Metastatic Lung Carcinoma in the Adrenal Gland (tissue), 1 donor: Measurements from ENCODE around the genes RPS6KA2 and GPR31.

DNA sequence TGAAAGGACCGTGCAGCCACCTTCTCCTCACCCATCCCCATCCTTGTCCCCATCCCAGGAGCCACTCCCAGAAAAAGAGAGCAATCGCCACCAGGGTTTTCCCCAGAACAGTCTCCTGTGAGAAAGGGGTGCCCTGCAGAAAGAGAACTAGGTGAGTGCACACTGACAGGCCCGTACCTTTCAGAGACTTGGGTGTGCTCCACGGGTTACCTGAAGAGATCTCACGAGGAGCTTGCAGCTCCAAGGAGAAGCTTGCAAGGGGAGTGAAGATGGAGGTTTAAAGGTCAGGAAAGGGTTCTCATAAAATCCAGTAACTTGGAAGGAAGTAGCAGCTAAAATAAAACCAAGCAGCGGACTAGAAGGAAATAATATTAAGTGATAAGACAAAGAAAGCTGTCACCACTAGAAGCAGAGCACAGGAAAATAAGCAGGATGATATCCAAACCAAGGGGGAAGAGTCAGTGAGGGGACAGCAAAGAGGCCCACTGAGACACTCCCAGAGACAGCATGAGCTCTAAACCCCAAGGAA is 14.1 kb downstream of the PDE10A start:
- PRO-cap: no peak

GRCh38 chr6:165847297-165847679 is 184.2 kb upstream of the PDE10A start:
- PRO-cap: no peak

DNA sequence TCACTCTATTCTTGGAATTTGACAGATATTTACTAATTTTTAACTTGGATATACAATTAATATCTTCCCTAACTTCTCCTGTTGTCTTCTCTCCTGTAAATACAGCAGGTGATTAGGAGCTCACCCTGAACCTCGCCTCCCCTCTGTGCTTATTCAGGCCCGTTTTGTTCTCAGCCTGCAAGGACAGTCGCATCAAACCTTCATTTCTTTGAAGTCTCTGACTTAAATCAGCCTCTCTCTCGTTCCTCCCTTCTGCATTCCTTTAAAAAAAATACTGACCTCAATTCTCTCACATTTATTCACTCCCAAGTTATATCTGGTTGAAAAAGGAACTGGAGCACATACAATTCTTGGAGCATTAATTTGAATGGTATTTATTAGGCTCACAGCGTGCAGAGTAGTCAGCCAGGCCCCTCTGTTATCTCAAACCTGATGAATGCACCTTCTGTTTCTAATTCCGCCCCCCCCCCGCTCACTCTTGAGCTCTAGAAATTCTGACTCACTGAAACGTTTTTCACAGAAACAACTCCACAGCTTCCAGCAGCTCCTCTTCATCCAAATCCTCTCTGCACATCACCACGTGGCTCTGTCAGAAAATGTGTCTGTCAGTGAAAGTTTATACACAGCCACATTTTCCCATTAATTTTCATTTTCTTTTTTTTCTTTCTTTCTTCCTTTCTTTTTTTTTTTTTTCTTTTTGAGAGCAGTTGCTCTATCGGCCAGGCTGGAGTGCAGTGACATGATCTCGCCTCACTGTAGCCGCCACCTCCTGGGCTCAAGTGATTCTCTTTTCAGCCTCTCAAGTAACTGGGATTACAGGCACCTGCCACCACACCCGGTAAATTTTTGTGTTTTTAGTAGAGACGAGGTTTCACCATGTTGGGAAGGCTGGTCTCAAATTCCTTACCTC is 109.6 kb downstream of the TBXT start:
- PRO-cap: no peak

DNA sequence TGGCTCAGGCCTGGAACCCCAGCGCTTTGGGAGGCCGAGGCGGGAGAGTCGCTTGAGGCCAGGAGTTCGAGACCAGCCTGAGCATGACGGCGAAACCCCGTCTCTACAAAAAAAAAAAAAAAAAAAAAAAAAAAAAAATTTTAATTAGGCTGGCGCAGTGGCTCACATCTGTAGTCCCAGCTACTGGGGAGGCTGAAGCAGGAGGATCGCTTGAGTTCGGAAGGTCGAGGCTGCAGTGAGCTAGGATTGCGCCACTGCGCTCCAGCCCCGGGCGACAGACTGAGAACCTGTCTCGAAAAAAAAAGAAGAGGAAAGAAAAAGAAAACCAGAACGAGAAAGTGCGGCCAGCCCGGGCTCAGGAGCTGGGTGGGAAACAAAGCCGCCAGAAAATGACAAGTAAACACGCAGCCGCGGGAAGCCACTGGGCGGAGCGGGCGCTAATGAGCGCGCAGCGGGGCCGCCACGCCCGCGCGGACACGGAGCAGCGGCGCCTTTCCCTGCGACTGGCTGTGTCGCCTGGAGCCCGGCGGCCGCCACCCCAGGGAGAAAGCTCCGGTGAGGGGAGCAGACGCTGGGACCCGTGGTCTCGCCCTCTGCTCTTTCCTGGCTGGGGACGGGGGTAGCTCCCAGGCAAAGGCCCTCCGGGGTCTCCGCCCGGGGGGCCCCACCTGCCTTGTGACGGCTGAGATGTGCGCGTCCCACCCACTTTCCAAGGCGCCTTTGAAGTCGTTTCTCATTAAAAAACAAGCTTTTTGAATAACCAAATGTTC is 55.1 kb downstream of the PRR18 start:
- PRO-cap: no peak

DNA sequence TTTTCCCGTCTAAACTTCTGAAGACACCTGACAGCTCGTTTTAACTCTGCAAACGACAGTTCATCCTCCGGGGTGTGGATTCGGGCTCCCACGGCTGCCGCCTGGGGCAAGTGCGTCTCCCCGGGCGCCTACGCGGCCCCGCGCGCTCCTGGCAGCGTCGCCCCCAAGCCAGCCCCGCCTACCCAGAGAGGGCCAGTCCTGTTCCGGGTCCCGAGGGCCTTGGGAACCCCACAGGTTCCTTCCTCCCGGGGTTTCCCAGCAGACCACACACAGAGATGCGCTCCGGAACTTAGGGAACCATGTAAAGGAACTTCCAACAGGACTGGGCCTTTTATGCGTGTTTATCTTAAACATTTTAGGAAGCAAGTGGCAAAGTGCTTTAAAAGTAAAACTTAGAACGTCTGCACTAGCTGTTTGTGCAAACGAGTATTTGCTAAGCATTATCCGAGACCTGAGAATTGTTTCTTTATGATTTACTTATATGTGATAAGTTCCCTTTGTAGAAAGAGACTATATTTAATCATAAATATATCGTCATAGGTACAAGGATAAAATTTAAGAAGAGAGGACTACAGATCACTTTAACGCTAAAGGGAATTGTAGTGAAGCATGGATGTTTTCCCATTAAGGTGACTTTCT is 54.2 kb downstream of the PRR18 start:
- PRO-cap: no peak

GRCh38 chr6:166334597-166335184 is 7.7 kb downstream of the SFT2D1 start:
- PRO-cap: no peak

DNA sequence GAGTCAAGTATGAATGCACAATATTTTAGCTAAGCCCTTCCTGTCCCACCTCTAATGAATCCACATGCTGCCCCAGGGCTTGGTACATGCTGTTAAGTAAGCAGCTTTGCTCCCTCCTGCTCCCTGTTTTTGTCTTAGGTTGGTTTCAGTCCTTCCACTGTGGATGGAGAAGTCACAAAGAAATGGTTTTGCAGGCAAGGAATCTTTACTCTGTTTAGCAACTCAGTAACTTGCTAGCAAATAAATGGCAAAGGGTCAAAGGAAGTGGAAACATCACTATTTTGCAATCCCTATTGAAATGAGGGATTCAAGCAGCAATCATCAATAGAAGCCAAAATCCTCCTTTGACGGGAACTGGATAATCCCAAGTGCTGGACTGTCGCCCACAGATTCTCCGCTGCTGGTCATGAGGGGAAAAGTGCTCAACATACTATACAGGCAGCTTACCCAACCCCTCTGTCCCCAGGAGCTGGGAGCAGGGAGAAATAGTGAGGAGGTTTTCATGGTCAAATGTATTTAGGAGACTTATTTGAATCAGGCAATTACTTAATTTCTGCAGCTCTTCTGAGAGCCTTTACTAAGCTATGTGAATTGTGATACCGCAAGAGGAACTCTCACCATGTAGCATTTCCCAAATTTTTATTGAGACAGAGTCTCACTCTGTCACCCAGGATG is 5.2 kb upstream of the MPC1 start:
- PRO-cap: no peak

- PRO-cap: no peak
These were observed 29.0 kb upstream of the MPC1 start for GRCh38 chr6:166411687-166412214.

- PRO-cap: no peak
These were observed 36.0 kb upstream of the MPC1 start for GRCh38 chr6:166418860-166419118.

DNA sequence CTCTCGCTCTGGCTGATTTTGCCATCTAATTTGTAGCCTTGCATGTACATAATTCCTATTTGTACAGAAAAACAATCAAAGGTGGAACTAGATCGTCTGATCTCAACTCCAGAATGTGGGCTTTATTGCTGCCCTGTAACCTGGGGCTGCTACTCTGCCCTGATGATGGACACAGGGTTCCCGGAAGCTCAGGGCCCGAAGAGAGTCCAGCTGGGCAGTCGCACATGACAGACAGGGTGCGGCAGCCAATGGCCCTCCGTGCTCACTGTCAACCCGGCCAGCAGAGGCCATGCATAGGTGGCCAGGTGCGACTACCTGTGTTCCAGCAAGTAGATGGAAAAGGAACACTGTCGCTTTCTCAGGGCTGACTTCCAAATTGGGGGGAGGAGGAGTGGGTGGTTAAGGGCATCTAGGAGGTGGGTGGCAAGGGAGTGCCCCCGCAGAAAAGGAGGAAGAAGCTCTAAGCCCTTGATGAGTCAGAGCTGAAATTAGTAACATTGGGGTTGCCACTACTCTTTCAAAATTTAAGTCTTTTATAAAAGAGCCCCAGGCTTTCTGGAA is 2.2 kb upstream of the RAMACL start:
- PRO-cap: no peak

DNA sequence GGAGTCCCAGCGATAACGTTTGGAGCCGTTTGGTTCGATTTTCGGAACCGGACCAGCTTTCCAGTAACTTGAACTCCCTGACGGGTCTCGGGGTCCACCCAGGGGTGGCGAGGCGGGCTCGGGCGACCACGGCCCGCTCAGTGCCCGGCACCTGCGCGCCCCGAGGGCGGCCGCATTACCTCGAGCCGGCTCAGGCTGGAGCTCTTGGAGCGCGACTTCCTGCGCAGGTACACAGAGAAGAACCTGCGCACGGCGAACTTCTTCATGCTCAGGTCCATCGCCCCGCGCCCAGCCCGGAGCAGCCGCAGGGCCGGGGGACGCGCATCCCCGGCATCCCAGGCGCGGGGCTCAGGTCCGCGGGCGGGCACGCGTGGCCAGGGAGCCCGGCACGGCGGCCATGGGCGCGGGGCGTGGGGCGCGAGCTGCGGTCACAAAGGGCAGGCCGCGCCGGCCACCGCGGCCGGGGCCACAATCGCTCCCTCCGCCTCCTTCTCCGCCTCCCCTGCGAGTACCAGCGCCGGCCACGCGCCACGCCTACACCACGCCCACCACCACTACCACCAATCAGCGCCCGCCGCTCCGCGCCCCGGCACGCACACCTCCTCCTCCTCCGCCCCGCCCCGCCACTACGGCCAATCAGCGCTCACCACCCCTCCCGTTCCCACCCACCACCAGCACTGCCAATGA is at the start of gene RPS6KA2:
RPS6KA2 (minus strand) TSS at position 510 of the 687 bp plus-strand sequence.
- PRO-cap: unidirectional peak, minus-strand start at position 192 of the sequence; bidirectional peak, plus-strand start outside the sequence, minus-strand start at position 510 of the sequence

DNA sequence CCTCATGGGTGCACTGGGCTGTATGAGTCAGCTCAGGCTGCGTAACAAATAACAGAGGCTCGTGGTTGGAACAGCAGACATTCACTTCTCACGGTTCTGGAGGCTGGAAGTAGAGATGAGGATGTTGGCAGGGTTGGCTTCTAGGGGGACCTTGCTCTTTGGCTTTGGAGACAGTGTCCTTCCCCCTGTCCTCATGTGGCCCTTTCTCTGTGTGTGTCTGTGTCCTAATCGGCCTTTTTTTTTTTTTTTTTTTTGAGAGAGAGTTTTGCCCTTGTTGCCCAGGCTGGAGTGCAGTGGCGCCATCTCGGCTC is 117.8 kb upstream of the RPS6KA2 start:
- PRO-cap: no peak

GRCh38 chr6:166748022-166748496 is 121.0 kb upstream of the RPS6KA2 start:
- PRO-cap: no peak

GRCh38 chr6:166771313-166771540 is 144.2 kb upstream of the RPS6KA2 start:
- PRO-cap: no peak

- PRO-cap: no peak
These were observed 93.6 kb downstream of the RNASET2 start for GRCh38 chr6:166862743-166863211.

GRCh38 chr6:166898744-166899249 is 57.6 kb downstream of the RNASET2 start:
- PRO-cap: no peak

DNA sequence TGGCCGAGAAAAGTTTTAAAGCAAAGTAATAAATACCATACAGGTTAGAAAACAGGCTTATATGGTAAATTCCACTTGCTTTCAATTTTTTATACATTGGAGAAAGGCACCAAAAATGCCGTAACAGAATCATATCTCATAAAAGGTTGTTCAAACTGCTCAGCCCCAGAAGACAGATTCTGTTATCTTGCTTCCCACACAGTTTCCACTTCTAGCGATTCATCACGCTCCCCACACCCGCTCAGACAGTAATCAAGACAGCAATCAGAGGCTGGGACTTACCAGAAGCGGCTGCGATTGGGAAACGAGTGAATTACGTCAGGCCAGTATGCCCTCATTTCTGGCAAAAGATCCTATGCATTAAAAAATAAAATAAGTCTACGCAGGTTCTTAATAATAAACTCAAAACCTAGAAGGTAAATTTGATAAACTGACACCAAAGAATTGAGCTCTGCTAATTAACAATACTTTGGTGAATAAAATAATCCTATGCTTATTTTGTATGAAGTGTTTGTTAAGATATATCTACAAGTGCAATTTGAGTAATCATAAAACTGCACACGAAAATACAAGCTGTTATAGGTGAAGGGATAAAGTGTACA is 13.5 kb downstream of the RNASET2 start:
- PRO-cap: no peak

DNA sequence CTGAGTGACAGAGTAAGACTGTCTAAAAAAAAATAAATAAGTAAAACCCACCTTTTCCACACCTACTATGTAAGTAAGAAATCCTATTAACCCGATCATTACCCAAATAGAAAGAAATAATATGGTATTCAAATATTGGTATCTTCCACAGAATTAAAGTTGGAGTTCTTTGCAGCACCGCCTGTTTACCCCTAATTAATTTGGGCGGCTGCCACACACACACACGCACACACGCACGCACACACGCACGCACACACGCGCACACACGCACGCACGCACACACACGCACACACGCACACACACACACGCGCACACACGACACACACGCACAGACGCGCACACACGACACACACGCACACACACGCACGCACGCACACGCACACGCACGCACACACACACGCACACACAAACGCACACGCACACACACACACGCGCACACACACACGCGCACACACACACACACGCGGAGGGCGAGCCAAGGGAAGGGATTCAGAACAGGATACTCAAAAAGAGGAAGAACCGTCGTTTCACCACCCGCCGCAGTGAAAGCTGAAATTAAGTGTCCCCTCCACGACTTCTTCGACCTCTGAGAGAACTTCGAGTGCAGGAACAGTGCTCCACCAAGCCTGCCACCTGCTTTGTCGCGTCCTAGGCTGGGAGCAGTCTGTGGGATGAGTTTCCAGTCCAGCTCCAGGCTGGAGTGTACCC is 1.2 kb downstream of the RNASET2 start:
- PRO-cap: unidirectional peak, plus-strand start at position 589 of the sequence

- PRO-cap: no peak
These were observed 16.6 kb downstream of the GPR31 start for GRCh38 chr6:167140950-167141737.

- PRO-cap: no peak
These were observed at the start of gene GPR31 for GRCh38 chr6:167157912-167158248. Gene GPR31, minus strand, starts transcription at chr6:167157980.